Transverse colon (tissue), 4 donors: ENCODE data around the genes MAGED2, ZXDB and MTMR8.

- PRO-cap = no peak
- RAMPAGE, long total RNA, 4 experiments = no peak in any of the 4 experiments
Measured at GRCh38 chrX:53414660-53415371, 7.6 kb downstream of the SMC1A start.

- PRO-cap = no peak
- RAMPAGE, long total RNA, 4 experiments = no peak in any of the 4 experiments
Measured at GRCh38 chrX:53713798-53714409, 27.4 kb upstream of the HUWE1 start.

GRCh38 chrX:54043274-54043744 lies 964 bp downstream of the PHF8 start:
- PRO-cap = no peak
- RAMPAGE, long total RNA, 4 experiments = no peak in any of the 4 experiments

DNA sequence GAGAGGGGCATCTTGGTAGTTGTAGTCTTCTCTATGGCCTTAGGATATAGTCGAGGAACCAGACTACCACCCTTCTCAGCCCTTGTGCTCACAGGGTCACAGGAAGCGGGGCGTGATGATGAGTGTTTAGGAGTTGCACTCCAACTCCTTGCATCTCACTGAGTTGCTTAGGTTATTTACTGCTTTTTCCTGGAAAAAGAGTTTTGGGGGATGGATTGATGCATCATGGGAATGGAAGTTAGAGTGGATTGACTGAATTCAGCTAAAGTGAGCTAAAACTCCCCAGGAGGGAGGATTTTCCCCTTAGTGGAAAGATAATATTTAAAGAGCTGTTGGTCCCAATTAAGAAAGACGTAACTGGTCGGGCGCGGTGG lies 552 bp upstream of the FAM120C start:
- PRO-cap = no peak
- RAMPAGE, long total RNA, 4 experiments = no peak in any of the 4 experiments

GRCh38 chrX:54746606-54747343 lies 51.3 kb downstream of the ITIH6 start:
- PRO-cap = no peak
- RAMPAGE, long total RNA, 4 experiments = no peak in any of the 4 experiments

- PRO-cap = no peak
- RAMPAGE, long total RNA, 4 experiments = no peak in any of the 4 experiments
Measured at GRCh38 chrX:54747582-54748007, 50.5 kb downstream of the ITIH6 start.

- PRO-cap = unidirectional peak, plus-strand start at chrX:54807747
- RAMPAGE, long total RNA, 4 experiments = start-site peak on the plus strand in 2 of 4 experiments, at chrX:54807692-54807770 at its widest, 106 to 150 reads per replicate
Measured at GRCh38 chrX:54807343-54807835, at the start of gene MAGED2. Gene MAGED2 (plus strand): TSS chrX:54807745.

GRCh38 chrX:54807836-54808007 lies 177 bp downstream of the MAGED2 start:
- PRO-cap = no peak
- RAMPAGE, long total RNA, 4 experiments = no peak in any of the 4 experiments

- PRO-cap = no peak
- RAMPAGE, long total RNA, 4 experiments = start-site peak on the plus strand in 3 of 4 experiments, at chrX:55910260-55910492 at its widest, 7 to 15 reads per replicate
Measured at GRCh38 chrX:55910026-55910737, 192.6 kb downstream of the RRAGB start.

DNA sequence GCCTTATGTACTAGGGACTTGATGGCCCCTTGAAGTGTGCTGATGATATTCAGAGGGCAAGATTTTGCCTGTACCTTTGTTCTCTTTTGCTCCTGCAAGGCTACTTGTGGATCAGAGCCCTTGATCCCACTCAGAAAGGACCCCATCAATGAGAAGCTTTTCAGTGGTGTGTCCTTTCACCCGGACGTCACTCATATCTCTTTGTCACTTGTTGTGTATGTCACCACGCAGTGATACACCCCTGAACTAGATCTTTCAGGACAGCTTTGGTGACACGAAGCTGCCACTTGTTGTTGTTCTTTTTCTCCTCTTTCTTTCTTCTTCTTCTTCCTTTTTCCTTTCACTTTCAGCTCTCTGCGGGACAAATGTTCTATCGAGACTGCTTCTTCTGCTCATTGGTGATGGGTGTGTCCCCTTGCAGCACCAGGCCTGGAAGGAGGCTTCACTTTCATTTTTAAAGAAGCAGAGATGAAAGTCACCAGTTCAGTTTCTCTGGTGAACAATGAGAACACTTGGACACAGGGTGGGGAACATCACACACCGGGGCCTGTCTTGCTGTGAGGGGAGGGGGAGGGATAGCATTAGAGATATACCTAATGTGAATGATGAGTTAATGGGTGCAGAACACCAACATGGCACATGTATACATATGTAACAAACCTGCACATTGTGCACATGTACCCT lies 83.6 kb downstream of the NBDY start:
- PRO-cap = no peak
- RAMPAGE, long total RNA, 4 experiments = no peak in any of the 4 experiments

DNA sequence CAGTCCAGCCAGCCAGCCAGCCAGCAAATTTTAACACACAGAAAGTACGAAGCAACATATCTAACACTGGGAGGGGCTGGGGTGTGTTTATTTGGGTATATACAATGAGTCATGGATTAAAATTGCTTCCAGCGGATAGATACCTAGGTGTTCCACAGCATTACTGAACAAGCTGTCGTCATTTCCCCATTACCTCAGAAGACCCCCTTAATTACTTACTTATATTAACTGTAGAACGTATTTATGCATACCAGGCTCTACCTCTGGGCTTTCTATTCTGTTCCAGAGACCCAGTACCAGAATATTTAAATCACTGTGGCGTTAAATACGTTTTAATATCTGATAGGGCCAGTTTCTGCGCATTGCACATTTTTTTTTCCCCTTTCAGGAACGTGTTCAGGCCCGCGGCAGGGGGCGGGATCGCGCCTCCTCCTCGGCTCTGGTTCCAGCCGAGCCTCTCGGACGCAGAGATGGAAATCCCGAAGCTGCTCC lies at the start of gene ZXDB:
ZXDB (plus strand) TSS at position 433 of the 492 bp plus-strand sequence.
- PRO-cap = bidirectional peak, plus-strand start at position 119 of the sequence, minus-strand start at position 32 of the sequence
- RAMPAGE, long total RNA, 4 experiments = no peak in any of the 4 experiments

GRCh38 chrX:57900894-57901492 lies 9.3 kb downstream of the ZXDA start:
- PRO-cap = no peak
- RAMPAGE, long total RNA, 4 experiments = no peak in any of the 4 experiments

GRCh38 chrX:63755257-63755720 lies 29.7 kb downstream of the ARHGEF9 start:
- PRO-cap = bidirectional peak, plus-strand start at chrX:63755330, minus-strand start at chrX:63755123
- RAMPAGE, long total RNA, 4 experiments = no peak in any of the 4 experiments

GRCh38 chrX:64394841-64395771 lies at the start of gene MTMR8:
Gene MTMR8 (minus strand): TSS chrX:64395452.
- PRO-cap = unidirectional peak, minus-strand start at chrX:64395424
- RAMPAGE, long total RNA, 4 experiments = start-site peak on the minus strand in 3 of 4 experiments, at chrX:64395311-64395500 at its widest, 16 to 169 reads per replicate

DNA sequence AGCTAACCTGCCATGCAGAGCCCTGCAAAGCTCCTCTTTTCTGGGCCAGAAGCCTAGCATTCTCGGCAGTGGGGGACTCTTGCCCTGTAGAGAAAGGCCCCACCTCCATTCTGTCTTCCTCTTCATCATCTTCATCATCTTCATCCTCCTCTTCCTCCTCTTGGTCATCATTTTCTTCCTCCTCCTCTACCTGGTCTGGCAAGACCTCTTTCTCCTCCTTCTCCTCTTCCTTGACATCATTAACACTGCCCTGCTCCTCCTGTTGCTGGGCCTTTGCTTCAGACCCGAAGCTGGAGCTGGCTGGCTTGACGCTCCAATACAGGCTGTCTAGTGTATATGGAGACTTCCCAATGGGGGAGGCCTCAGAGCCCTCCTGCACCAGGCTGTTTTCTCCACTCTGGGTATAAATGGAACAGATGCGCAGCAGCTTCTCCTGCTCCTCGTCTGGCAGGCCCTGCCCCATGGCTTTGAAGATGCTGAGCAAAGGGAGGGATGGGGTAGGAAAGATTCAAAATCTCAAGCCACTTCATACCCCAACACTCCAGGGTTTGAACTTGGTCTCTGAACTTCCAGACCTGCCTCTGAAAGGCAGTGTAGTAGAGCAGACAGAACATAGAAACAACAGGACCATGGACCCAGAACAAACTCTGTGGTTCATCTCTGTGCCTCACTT lies 16.5 kb downstream of the LAS1L start:
- PRO-cap = no peak
- RAMPAGE, long total RNA, 4 experiments = start-site peak on the minus strand in 1 of 4 experiments, centred at positions 218 to 359 of the sequence, 18 to 29 reads per replicate

GRCh38 chrX:65601448-65602089 lies 65.9 kb upstream of the MSN start:
- PRO-cap = bidirectional peak, plus-strand start at chrX:65601876, minus-strand start at chrX:65601657
- RAMPAGE, long total RNA, 4 experiments = no peak in any of the 4 experiments

GRCh38 chrX:65679534-65680213 lies 12.2 kb downstream of the MSN start:
- PRO-cap = no peak
- RAMPAGE, long total RNA, 4 experiments = start-site peak on the plus strand in 1 of 4 experiments, at chrX:65679870-65679970 at its widest, 5 reads per replicate

GRCh38 chrX:65738659-65739353 lies 71.4 kb downstream of the MSN start:
- PRO-cap = no peak
- RAMPAGE, long total RNA, 4 experiments = start-site peak on the plus strand in 1 of 4 experiments, at chrX:65738978-65739122 at its widest, 21 reads per replicate

DNA sequence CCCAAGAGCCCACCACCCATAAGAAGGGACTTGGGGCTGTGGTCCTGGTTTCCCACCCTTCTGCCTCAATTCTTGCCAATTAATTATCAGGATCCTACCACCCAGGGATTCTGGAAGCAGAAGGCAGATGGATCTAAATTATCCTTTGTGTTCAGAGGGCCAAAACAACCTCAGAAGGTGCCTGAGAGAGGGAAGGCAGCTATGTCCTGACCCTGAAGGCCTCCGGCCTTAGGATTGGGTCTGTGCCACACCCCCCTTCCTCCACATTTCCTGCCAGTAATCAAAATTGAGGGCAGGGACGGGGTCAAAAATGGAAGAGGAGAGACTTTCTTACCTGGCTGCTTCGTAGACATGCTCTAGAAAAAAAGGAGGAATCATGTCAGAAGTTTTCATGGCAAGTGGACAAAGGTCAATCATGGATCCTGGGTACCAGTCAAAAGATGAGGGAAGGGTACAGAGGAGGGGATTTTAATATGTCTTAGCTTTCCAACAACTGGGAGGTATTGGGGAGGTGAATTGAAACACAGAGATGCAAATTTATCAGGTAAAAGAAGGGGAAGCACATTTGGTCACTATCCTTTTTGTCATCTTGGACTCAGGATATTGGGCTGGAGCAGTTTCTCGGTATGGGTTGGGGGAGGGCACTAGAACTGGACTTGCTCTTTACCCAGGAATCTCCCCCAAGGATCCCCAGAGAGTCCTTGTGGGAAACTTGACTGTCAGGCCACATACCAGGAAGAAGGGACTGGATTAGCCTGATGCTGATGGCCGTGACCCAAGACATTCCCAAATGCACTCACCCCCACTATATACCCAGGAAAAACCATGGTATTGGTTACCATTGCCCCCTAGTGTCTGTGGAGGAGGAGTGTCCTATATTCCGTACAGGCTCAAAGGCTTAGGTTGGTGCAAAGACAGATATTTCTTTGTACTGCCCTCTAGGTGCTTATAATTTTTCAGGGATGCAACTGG lies 17.1 kb downstream of the VSIG4 start:
- PRO-cap = no peak
- RAMPAGE, long total RNA, 4 experiments = no peak in any of the 4 experiments

GRCh38 chrX:67549155-67549500 lies 5.3 kb downstream of the AR start:
- PRO-cap = no peak
- RAMPAGE, long total RNA, 4 experiments = no peak in any of the 4 experiments